Mesenchymal stem cell of the bone marrow (primary cell): Measurements from ENCODE around the gene PDGFA.

DNA sequence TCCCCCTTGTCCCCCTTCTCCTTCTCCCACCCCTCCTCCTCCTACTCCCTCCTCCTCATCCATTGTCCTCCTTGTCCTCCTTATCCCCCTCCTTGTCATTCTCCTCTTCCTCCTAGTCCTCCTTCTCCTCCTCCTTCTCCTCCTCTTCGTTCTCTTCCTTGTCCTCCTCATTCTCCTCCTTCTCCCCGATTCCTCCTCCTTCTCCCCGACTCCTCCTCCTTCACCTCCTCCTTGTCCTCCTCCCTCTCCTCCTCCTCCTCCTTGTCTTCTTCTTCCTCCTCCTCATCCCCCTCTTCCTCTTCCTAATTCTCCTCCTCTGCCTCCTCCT, 115.7 kb upstream of the FAM20C start:
- CAGE, long polyA plus RNA, result no peak

DNA sequence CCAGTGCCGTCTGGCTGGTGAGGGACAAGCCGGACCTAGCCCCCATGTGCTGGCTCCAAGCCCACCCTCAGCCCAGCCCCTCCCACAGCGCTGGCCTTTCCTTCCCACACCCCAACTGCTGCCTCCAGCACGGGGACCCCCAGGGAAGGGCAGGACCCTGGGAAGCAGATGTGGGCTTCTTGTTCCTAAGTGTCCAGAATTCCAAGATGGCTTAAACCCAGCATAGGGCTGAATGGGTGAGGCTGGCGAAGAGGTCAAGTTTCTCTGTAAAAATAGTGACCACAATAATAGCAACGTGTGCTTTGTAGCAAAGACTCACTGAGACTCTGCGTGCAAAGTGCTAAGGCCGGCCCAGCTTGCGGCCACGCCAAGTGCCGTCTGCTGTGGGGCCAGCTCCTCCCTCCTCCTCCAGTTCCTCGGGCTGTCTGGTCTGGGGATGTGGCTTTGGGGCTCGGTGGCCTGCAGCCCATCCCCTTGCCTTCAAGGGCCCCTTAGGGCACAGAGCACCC, 7.8 kb upstream of the FAM20C start:
- CAGE, long polyA plus RNA, result no peak

- CAGE, long polyA plus RNA, result no peak
Observed at GRCh38 chr7:192906-193411, 588 bp downstream of the FAM20C start.

- CAGE, long polyA plus RNA, result no peak
Observed at GRCh38 chr7:194945-195475, 2.6 kb downstream of the FAM20C start.

DNA sequence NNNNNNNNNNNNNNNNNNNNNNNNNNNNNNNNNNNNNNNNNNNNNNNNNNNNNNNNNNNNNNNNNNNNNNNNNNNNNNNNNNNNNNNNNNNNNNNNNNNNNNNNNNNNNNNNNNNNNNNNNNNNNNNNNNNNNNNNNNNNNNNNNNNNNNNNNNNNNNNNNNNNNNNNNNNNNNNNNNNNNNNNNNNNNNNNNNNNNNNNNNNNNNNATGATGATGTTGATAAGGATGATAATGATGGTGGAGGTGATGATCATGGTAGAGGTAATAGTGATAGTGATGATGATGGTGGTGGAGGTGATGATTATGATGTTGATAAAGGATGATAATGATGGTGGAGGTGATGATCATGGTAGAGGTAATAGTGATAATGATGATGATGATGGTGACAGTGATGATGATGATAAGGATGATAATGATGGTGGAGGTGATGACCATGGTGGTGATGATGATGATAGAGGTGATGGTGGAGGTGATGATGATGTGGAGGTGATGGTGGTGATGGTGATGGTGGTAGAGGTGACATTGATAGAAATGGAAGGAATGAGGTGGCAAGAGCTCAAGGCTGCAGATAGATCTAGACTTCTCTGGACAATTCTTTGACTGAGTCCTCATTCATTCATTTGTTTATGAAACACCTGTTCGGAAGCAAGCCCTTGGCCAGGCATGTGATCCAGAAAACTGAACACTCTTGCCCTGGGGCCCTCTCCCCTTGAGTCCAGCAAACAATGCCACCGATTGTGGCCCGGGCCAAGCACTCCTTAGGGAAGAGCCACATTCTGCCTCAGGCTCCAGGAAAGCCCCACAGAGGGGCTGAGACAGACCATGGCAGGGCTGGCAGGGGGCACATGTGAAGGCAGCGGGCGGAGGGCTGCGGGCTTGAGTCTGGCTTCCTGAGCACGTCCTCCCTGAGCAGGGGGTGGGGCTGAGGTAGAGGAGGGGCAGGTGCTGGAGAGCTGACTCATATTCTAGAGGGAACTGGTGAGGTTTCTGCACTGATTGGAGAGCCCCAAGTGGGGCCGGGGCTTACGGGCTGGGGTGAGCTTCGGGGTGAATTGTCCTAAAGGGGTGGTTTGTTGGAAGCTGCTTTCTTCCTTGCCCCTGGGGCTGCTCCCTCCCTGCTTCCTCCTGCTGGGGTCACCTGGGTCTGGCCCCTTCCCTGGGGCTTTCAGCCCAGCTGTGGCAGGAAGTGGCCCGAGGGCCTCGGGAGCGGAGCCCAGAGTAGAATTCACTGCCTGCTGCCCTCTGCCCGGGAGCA, 48.1 kb downstream of the FAM20C start:
- CAGE, long polyA plus RNA, result no peak

DNA sequence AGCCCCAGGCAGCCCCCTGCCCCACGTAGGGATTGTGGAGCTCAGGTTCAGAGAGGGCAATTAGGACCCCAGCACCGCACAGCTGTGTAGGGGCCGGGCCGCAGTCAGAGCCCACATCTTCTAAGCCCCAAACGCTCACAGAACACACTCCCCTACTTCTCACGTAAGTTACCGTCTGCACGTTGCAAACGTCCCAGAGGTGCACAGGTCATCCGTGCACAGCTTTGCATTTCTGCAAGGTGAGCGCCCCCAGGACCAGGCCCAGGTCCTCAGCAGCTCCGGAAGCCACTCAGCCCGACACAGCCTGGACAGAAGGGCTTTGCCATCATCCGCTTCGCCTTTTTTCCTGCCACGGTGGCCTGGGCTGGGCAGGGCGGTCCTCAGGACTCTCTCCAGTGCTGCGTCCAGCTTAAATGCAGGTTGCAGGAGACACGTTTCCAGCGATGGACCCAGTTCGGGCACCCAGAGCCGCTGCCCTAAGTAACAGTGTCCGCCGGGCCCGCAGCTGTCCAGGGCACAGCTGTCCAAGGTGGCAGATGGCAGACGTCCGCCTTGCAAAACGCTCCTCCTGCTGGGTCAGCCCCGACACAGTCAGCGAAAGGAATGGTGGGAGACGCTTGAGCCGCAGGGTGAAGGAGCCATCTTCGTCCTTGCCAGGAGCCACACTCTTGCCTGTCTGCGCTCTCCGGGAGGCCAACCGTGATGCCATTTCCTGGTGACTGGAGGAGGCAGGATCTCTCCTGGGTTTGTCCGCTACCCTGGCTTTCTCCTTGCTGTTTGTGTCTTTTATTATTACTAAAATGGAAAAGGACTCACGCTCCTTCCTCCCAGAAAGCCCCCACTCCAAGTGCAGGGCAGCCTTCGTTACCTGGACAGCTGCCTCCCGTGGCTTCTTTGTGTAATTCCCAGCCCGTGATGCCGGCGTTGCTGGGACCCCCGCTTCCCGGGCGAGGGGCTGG, 37.0 kb upstream of the FOXL3 start:
- CAGE, long polyA plus RNA, result no peak

GRCh38 chr7:256238-257294, 33.4 kb upstream of the FOXL3 start:
- CAGE, long polyA plus RNA, result no peak

DNA sequence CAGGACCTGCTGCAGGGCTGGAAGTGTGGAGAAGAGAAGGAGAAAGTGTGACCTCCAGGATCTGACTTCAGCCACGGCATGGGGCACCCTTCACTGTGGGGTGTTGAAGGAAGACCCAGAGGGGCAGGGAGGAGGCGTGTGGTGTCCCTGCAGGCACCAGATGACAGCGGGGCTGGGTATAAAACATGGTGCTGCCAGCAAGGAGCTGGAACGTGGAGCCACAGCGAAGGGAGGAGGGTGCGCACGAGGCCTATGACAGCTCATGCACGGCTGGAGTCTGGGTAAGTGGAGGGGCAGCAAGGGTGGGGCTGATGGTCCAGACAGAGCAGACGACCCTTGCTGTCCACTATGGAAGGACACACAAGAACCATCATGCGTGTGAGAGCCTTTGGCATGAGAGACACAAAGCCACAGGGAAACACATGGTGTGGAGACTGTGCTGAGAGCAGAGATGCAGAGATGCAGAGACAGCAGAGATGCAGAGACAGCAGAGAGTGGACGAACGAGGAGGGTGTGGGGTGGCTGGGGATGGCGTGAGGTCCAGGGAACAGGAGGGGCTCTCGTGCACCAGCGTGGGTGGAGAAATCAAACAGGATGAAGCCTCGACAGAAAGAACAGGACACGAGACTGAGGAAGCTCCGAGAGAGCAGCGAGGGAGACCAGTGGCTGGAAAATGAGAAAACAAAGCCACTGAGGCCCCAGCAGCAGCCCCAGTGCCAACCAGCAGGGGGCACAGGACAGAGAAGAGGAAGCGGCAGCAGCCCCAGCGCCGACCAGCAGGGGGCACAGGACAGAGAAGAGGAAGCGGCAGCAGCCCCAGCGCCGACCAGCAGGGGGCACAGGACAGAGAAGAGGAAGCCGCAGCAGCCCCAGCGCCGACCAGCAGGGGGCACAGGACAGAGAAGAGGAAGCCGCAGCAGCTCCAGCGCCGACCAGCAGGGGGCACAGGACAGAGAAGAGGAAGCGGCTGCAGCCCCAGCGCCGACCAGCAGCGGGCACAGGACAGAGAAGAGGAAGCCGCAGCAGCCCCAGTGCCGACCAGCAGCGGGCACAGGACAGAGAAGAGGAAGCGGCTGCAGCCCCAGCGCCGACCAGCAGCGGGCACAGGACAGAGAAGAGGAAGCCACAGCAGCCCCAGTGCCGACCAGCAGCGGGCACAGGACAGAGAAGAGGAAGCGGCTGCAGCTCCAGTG, 27.4 kb upstream of the FOXL3 start:
- CAGE, long polyA plus RNA, result no peak

DNA sequence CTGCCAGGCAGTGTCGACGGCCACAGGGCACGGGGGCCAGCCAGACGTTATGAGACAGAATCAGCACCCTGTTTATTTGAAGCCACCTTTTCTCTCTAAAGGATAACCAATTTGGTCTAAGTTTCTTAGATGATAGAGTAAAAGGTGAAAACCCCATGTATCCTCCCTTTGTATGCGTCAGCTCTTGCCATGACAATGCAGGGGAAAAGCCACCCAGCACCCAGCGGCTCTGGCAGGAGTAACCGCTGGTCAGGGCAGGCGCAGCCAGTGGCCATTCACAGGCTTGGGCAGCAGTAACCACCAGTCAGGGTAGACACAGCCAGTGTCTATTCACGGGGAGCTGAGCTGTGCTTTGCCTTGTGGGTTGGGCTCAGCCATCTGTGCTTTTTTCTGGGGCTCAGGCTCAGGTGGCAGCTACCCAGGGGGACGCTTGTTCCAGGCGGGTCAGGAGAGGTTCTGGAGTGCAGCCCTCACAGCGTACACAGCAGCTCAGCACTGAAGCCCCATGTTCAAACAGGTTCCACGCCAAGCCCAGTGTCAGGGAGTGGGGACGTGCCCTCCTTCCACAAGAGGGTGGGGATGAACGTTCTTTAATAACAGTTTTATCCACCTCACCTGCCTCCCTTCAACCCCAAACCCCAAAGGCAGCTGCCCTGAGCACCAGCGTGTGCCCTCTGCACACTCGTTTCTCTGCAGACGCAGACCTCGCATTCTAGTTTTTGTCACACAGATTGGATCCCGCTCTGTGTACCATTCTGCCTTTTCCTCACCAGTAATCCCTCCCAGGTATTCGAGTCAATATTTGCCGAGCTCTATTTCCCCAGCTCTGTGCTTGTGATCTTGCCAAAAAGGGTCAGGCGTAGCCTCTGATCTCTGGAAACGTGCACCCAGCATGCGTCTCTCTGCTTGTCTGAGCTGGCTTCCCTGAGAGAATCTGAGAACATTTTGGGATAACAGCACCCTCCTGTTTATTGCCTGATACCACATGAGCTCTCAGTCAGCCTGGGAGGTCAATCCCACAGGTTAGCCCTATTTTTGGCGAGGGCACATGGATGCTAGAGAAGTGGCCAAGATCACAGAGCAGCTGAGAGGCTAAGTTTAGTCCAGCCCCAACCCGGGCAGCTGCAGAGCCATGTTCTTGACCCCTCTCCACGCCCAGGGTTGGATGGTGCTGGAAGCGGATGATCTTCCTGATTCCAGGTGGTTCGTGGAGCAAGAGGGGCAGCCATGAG, 28.7 kb downstream of the FOXL3 start:
- CAGE, long polyA plus RNA, result no peak

- CAGE, long polyA plus RNA, result no peak
Observed at GRCh38 chr7:434701-435106, 84.9 kb downstream of the PDGFA start.

- CAGE, long polyA plus RNA, result no peak
Observed at GRCh38 chr7:460497-461113, 59.0 kb downstream of the PDGFA start.

DNA sequence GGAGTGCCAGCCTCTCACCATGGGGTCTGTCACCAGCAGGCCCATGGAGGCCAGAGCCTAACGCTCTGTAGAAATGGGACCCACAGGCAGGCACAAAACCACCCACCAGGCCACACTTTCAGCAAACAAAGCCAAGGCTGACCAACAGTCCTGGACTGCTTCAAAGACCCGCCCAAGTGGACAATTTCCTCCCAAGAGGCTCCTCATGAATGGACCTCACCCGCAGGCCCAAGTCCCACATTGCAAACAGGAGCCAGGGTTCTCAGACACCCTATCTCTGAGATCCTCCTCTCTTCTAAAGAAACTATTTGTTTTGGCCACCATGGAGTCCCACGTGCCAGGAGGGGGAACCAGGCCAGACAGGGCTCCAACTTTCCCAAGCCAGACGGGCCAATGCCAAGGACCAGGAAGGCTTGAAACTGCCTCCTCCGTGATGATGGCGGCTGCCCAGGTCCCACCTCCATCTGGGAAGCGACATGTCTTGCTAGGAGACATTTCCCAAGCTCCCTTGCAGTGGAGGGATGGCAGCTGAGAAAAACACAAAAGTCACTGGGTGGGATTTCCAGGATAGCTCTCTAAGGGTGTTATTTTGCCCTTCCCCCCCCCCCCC, 20.4 kb downstream of the PDGFA start:
- CAGE, long polyA plus RNA, result no peak

DNA sequence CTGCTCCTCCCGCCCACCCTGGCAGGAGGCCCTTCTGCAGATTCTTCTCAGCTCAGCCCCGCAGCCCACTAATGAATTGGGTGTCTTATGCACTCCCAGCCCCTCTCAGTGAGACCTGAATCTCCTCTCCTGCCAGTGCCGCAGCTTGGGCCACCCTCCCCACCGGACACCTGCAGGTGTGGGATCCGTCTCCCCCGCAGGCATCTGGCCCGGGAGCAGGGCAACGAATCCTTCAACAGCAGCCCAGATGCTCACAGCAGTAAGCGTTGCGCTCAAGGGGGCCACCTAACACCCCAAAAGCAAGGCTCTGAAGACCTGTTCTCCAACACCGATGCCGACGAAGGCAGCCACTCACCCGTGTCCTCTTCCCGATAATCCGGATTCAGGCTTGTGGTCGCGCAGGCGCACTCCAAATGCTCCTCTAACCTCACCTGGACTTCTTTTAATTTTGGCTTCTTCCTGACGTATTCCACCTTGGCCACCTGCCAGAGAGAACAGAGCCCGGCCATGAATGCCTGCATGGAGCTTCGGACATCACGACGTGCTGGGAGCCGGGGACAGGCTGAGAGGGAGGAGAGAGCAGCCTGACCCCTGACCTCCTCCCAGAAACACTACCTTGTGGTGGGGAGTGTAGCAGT, 18.8 kb downstream of the PDGFA start:
- CAGE, long polyA plus RNA, result no peak

GRCh38 chr7:513706-514367, 5.8 kb downstream of the PDGFA start:
- CAGE, long polyA plus RNA, result no peak

- CAGE, long polyA plus RNA, result no peak
Observed at GRCh38 chr7:519748-520562, at the start of gene PDGFA. Gene PDGFA (minus strand): TSS chr7:519846.

GRCh38 chr7:521448-522223, 2.0 kb upstream of the PDGFA start:
- CAGE, long polyA plus RNA, result no peak

- CAGE, long polyA plus RNA, result no peak
Observed at GRCh38 chr7:540020-540266, 20.3 kb upstream of the PDGFA start.

- CAGE, long polyA plus RNA, result no peak
Observed at GRCh38 chr7:549405-549987, 29.9 kb upstream of the PDGFA start.

DNA sequence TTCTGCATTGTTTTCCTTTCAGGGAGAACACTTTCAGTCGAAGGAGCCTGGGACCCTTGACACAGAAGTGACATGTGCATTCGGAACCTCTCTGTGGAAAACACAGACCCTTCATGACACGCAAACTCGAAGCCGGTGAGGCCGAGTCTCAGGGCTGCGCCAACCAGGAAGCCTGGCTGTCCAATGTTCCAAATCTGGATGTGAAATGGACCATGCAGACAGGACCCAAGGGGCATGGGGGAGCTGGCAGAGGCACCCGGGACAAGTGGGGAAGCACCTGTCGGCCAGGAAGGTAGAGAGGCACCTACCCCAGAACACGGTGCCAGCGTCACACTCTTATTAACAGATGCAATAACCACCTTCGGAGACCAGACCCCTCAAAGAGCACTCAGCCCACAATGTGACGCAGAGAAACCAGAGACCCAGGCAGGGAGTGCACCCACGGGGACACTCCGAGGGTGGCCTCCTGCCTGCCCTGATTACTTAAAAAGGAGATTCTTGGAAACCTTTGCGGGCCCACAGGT, 88.3 kb upstream of the PDGFA start:
- CAGE, long polyA plus RNA, result no peak

GRCh38 chr7:696814-697530, 29.5 kb upstream of the DNAAF5 start:
- CAGE, long polyA plus RNA, result no peak